Cardiac fibroblast (primary cell): ENCODE data around the genes CCDC28A, REPS1 and TXLNB.

DNA sequence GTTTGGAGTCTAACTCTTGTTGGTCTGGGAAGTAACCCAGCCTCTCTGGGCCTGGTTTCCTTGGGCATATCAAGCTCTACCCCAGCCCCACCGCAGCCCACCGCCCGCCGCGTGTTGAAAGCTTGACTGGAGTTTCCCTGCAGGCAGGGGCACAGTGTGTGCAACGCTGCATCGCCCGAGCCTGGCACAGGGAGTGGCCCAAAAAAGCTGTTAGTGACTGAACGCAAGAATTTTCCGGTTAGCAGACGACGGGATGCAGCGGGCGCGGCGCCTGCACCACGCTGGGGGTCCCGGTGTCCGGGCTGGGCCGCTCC, 475 bp upstream of the ARFGEF3 start:
- RRBS: 2% methylated on average over 9 of the region's 20 CpGs

DNA sequence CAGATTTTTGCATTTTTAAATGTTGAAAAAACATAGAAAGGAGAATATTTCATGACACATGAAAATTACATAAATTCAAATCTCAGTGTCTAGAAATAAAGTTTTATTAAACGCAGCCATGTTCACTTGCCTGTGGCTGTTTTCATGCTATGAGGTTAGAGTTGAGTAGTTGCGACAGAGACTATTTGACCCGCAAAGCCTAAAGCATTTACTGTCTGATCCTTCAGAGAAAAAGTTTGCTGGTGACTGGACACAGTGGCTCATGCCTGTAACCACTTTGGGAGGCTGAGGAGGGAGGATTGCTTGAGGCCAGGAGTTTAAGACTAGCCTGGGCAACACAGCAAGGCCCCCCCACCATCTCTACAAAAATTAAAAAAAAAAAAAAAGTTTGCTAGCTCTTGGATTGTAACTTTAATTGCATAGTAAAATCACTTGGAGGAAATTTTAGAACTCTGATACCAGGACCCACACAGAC, 9.2 kb downstream of the SMIM28 start:
- RRBS: no CpG with 5 or more reads among the region's 3 CpGs

DNA sequence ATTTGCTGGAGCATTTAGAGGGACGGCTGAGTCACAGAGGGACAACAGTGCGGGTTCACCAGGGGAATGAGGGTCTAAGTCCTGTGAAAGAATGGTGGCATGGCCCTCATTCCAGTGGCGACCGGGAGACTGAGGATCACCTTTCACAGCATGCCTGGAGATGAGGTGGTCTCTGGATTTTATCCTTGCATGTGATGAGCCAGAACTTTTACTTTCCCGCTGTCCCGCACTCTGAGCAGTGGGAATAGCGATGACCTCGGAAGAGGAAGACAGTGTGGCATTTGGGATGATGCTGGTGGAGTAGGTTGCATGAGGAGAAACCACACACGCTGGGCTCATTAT, 28.8 kb downstream of the HEBP2 start:
- RRBS: no CpG with 5 or more reads among the region's 9 CpGs

- RRBS: 0% methylated on average over 4 of the region's 47 CpGs
Observed at GRCh38 chr6:138773237-138774078, at the start of gene CCDC28A. TSS of gene CCDC28A (plus strand) at chr6:138773769.

DNA sequence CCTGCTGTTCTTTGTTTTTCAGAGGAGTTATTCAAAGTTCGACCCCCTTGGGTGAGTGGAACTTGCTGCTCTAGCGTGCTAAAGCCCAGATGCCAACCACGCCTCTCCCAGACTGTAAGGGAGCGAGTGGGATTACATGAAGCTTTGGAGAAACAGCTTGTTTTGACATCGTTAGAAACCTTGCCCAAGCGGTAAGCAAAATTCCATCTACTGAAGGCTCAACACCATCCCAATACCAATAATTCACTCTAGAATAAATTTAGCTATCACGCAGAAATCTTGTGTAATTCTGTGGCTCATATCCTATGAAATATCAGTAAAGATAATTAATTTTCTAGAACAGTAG, 48.5 kb downstream of the ECT2L start:
- RRBS: no CpG with 5 or more reads among the region's 7 CpGs

- RRBS: no CpG with 5 or more reads among the region's 4 CpGs
Observed at GRCh38 chr6:138963145-138963729, 24.8 kb downstream of the REPS1 start.

GRCh38 chr6:138984772-138985741, 3.0 kb downstream of the REPS1 start:
- RRBS: no CpG with 5 or more reads among the region's 2 CpGs

DNA sequence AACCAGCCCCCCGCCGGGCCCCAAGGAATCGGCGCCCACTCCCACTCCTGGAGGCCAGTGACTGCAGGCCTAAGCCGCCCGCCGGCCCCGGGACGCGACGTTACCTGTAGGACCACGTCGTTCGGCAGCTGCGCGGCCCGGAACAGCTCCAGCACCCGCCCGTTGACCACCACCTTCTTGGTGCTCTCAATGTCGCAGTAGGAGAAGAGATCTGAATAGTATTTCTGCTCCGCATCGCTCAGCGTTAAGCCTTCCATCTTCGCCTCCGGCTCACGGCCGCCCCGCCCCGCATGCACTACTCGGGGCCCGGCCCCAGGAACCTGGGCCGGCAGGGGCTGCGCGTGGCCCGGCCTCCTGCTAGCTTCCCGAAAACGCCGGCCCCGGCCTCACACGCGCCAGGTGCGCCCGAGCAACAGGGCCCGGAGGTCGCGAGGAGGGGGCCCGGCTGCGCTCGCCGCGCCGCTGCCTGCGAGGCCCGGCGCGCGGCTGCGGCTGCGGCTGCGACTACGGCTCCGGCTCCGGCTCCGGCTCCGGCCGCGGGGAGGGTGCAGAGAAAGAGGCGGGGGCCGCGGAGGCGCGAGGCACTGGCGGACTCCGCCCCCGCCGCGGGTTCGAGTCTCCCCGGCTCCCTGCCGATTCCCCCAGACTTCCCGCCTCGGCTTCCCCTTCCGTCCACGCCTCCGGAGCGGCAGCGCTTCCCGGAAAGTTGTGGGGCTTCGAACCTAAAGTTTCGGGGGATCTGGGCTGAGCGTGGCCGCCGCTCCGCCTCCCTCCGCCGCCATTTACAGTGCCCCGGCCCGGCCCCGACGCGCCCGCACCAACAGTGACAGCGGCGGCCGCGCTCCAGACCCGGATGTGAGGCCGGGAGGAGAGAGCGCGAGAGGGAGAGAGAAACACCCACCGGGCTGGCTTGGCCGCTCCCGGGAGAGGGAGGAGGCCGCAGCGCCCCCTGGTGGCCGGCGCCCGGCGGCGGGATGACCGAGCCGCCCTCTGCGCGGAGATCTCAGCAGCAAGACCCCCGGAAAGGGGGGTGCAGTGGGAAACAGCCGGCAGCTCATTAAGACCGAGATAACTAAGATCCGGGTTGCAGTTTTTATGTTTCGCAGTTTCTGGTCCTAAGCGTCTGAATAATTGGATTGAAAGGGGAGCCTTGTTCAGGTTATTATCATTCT, at the start of gene REPS1:
REPS1 (minus strand) TSS at position 828 of the 1,172 bp plus-strand sequence.
- RRBS: 2% methylated on average over 88 of the region's 130 CpGs

DNA sequence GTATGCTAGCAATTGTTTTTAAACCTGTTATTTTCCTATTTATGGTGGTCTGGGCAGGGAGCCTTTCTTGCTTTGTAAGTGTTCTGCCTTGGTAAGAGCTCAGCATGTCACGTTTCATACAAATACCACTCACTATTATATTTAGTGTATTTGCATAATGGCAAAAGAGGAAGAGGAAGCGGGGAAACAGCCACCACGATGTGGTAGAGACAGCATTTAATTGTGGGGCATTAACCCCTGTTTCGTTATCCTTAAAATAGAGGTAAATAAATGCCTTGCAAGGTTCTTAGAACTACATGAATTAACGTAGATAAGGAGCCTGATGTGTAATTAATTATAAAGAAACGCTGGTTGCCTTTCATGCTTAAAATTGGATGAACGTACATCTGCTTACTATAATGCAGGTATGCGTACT, 2.0 kb downstream of the ABRACL start:
- RRBS: no CpG with 5 or more reads among the region's 8 CpGs

DNA sequence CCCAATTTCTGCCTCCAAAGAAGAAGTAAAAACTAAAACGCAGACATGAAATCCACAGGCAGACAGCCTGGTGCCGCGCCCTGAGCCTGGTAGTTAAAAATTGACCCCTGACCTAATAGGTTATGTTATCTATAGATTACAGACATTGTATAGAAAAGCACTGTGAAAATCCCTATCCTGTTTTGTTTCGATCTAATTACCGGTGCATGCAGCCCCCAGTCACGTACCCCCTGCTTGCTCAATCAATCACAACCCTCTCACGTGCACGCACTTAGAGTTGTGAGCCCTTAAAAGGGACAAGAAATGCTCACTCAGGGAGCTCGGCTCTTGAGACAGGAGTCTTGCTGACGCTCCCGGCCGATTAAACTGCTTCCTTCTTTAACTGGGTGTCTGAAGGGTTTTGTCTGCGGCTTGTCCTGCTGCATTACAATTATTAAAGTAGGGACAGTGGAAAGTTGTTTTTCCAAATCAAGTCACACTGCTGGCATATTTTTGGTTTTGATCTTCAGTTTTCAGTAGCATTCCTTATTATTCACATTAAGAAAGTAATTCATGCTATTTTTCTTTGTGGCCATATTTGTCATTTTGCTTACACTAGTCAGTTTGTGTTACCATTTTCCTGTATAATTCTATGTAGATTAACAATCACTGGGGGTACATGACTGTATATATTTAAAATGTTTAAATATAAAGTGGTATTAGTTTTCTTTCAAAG, 2.5 kb downstream of the TXLNB start:
- RRBS: no CpG with 5 or more reads among the region's 13 CpGs

GRCh38 chr6:139290520-139291452, 1.0 kb downstream of the TXLNB start:
- RRBS: no CpG with 5 or more reads among the region's 7 CpGs

DNA sequence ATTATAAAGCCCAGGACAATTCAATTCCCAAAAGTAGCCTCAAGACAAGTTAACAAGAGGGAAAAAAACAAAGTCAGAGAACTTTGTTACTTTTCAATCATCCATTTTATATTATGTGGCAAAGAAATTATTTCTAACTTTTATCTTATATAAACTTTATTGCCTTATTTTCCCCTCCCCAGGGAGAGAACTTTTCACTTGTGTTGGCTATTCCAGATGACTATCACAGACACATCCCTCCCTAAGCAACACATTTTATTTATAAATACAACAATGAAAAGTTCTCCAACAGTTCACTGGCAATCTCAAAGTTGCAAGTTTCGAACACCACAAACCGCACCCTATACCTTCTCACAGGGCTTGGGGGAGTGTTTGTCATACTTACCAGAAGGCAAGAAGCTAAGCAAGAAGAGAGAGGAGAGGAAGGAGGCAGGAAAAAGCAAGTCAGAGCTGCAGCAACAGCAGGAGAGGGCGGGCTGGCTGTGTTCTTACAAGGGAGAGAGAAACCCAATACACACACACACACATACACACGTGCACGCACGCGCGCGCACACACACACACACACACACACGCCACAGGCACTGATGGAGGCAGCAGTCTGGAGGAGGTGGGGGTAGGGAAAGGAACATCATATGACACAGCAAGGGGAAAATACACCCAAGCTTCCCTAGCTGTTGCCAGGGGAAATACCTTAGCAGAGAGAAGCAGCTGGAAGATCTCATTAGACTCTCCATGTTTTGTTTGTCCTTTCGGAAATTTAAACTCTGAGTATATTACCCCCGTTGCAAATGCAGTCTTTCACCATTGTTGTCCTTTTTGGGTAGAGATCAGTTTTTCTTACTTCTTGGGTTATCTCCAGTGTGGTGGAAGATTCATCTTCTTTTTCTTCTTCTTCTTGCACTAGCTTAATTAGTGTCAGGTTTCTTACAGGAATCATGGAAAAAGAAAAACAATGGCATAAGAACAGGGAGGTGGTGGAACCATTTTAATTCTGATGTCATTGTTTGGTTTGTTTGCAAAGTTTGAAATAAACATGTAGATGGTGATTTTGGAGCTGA, at the start of gene TXLNB:
TXLNB (minus strand) TSS at position 463 of the 1,061 bp plus-strand sequence.
- RRBS: no CpG with 5 or more reads among the region's 12 CpGs

DNA sequence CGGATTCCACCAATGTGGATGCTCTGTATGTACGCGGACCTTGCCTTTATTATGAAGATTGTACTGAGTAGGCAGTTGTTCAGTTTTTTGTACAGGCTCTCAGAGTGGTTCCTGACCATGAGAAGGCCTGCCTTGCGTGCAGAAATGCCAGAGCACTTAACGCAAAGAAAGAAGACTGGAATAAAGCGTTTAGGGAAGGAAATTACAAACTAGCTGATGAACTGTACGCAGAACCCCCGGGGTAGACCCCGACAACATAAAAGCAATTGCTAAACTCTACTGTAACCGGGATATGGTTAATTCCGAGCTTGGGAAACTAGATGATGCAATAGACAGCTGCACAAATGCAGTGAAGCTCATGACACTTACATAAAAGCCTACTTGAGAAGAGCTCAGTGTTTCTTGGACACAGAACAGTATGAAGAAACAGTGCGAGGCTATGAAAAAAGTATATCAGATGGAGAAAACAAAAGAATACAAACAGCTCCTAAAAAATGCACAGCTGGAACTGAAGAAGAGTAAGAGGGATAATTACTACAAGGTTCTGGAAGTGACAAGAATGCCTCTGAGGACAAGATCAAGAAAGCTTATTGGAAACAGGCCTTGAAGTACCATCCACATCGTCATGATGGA, 35.6 kb downstream of the CITED2 start:
- RRBS: 27% methylated on average over 1 of the region's 13 CpGs

- RRBS: 1% methylated on average over 37 of the region's 76 CpGs
Observed at GRCh38 chr6:139374715-139375709, 564 bp upstream of the CITED2 start.

- RRBS: no CpG with 5 or more reads among the region's 3 CpGs
Observed at GRCh38 chr6:139376351-139376512, 1.8 kb upstream of the CITED2 start.

- RRBS: no CpG with 5 or more reads among the region's 5 CpGs
Observed at GRCh38 chr6:139990901-139991251, 616.4 kb upstream of the CITED2 start.

GRCh38 chr6:140438014-140438280, 1063.5 kb upstream of the CITED2 start:
- RRBS: no CpG with 5 or more reads among the region's 2 CpGs

- RRBS: no CpG with 5 or more reads among the region's 6 CpGs
Observed at GRCh38 chr6:142147441-142147857, 386 bp downstream of the VTA1 start.

GRCh38 chr6:142259213-142259979, 42.4 kb upstream of the ADGRG6 start:
- RRBS: no CpG with 5 or more reads among the region's 3 CpGs

GRCh38 chr6:142378058-142378974, 76.5 kb downstream of the ADGRG6 start:
- RRBS: no CpG with 5 or more reads among the region's 2 CpGs